Ureter (tissue), 1 donor: ENCODE data around the genes KMT5B and TESMIN.

- PRO-cap = no peak
These were observed 8.0 kb downstream of the ALDH3B1 start for GRCh38 chr11:68017794-68018769.

DNA sequence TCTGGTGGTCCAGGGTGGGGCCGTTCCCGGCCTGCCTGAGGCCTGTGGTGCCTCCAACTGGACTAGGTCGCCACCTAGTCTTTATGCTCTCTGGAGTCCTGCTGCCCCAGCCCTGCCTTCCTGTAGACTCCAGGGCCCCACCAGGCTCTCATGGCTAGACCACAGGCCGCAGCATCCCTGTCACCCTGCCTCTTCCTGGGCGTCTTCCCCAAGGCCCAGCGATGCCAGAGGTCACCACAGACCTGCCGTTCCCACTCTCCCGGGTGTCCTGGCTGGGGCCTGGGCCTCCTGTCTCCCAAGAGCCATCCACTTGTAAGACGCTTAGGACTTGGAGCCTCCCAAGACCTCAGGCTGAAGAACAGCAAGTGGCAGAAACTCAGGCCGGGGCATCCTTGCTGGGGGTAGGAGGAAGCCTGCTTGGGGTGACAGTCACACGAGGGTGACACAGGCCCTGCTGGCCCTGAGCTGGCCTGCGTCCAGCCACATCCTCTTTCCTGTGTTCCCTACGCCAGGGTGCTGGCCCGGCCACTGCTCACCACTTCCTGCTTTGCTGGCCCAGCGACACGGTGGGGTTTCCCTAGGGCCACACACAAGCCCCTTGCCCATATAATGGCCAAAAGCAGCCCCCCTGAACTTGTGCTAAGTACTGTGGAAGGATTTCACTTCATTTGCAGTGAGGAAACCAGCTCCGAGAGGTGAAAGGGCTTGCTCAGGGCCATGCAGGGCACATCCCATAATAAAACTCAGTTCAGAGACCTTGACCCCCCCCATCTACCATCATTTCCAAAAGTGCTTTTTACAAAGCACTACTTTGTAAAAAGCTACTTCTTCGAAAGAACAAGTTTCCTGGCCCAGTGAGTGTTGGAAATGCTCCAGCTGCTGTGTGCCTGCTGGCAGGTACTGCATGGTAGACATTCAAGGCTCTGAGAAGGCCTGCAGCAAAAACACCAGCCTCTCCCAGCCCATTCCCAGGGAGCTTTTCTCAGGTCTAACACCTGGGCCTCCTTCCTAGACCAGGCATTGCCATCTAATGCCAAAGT, 1.8 kb upstream of the TCIRG1 start:
- PRO-cap = no peak

GRCh38 chr11:68039673-68040102, 863 bp downstream of the TCIRG1 start:
- PRO-cap = no peak

DNA sequence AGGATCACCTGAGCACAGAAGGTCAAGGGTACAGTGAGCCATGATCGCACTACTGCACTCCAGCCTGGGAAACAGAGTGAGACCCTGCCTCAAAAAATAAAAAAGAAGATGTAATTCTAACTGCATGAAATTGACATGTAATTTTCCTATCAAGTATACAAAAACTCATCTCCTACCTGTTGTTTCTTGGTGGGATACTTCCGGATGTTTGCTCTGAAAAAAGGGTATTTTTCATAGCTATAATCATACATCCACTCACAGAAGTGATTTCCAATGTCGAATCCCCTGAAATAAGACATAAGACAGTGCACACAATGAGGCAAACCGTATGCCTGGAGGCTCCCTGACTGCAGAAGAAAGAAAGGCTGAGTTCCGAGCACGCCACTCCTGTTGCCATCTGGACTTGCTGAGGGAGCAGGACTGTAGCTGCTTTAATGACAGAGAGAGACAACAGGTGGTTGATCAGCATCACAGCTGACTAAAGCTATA, 26.8 kb downstream of the TCIRG1 start:
- PRO-cap = no peak

DNA sequence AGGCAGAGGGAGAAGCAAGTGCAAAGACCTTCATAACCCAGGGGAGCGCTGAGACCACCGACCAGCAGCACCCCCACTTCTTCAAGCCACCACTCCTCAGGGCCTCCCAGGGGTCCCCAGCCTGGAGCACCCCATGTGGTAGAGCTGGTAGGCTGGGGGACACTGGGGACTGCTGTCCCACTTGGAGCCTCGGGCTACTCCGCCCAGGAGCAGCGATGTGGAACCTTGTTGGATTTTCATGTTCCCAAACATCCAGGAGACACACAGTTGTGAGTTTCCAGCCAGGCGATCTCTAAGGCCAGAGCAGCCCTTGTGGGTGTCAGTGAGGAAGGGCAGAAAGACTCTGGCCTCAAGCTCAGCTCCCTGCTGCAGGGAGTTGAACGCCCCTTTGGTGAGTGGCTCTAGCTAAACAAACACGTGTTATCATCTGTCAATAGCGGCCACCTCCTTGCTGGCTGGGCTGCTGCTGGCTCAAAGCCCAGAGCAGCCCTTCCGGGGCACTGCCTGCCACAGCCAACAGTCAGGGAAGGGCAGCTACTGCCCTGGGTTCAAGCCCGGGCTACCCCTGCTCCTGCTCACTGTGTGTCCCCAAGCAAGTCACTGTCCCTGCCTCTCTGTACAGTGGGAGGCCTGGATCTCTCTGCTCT, 25.7 kb upstream of the CHKA start:
- PRO-cap = no peak

- PRO-cap = bidirectional peak, plus-strand start at chr11:68213977, minus-strand start at chr11:68213639
These were observed at the start of gene KMT5B for GRCh38 chr11:68212991-68213893. KMT5B (minus strand) TSS chr11:68213296.

DNA sequence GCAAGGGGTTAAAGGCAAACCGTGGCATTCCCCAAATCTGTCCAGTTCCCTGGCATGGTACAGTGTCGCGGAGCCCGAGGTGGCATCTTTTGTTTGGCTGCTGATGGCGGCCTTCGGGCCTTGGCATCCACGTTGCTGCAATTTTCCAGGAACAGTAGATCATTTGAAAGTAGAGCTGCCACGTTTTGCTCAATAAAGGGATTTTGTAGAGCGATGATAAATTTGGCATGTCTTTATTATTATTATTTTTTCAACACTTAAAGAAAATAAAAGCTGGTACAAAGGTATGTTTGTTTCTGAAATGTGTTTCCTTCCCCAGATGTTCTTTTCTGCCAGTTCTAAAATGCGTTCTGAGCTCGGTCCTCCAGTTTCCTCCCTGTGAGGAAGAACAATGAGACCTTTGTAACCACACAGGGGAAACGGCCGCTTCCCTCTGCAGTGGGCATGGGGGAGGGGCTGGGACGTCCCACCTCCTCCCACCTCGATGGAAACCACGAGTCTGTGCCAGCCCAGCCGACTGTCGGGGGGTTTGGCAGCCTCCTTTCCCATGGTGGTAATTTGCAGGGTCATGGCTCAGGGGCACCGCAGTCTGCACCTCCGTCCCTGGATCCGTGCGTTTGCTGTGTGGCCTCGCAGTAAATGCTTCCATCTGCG, 15.8 kb downstream of the LRP5 start:
- PRO-cap = no peak

DNA sequence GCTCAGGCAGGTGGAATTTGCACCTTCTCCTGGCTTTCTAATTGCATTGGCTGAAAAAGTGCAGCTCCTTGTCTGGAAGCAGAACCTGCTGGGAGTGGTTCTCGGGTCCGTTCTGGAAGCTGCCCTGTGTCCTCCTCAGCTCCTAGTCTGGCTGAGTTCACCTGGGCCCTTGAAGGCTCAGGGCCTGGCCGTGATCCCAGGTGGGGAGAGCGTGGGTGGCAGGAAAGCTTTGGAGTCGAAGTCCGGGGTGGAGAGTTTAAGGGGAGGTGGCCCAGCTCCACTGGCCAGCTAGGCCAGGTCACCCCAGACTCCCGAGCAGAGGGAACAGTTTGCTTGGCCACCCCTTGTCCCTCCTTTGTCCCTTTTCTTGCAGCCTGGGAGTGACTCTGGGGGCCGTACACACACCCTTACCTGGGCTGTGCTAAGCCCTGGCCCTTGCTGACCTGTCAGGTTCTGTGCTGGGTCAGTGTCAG, 37.1 kb downstream of the LRP5 start:
- PRO-cap = no peak

- PRO-cap = bidirectional peak, plus-strand start at chr11:68354407, minus-strand start at chr11:68354304
These were observed 41.9 kb downstream of the LRP5 start for GRCh38 chr11:68353940-68354981.

GRCh38 chr11:68371284-68372721, 59.4 kb downstream of the LRP5 start:
- PRO-cap = no peak

- PRO-cap = no peak
These were observed 61.2 kb downstream of the LRP5 start for GRCh38 chr11:68373506-68374086.

- PRO-cap = no peak
These were observed 64.1 kb upstream of the PPP6R3 start for GRCh38 chr11:68396249-68397040.

DNA sequence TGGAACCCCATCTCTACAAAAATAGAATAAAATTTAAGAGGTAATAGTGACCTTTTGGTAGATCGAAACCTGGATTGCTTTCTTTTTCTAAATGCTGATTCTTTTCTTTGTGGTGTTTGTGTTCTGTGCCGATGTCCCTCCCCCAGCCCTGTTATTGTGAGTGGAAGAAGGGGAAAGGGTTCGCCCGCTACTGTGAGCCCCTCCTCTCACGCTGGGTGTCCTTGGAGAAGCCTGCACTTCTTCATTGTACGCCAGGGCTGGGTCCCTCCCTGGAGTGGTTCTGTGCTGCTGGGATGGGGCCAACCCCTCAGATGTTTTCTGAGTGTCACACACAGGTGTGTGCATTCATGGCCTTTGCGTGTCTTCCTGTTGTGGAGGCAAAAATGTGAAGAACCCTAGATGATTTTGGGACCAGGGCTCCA, 59.7 kb upstream of the PPP6R3 start:
- PRO-cap = no peak

DNA sequence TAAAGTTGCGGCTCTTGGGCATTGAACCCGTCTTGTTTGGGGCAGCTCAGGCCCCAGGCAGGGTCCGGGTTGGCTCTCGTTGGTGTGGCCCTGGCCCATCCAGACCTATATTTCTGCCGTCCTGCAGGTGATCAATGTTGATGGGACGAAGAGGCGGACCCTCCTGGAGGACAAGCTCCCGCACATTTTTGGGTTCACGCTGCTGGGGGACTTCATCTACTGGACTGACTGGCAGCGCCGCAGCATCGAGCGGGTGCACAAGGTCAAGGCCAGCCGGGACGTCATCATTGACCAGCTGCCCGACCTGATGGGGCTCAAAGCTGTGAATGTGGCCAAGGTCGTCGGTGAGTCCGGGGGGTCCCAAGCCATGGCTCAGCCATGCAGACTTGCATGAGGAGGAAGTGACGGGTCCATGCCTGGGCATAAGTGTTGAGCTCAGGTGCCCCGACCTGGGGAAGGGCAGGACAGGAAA, 57.2 kb upstream of the PPP6R3 start:
- PRO-cap = no peak

DNA sequence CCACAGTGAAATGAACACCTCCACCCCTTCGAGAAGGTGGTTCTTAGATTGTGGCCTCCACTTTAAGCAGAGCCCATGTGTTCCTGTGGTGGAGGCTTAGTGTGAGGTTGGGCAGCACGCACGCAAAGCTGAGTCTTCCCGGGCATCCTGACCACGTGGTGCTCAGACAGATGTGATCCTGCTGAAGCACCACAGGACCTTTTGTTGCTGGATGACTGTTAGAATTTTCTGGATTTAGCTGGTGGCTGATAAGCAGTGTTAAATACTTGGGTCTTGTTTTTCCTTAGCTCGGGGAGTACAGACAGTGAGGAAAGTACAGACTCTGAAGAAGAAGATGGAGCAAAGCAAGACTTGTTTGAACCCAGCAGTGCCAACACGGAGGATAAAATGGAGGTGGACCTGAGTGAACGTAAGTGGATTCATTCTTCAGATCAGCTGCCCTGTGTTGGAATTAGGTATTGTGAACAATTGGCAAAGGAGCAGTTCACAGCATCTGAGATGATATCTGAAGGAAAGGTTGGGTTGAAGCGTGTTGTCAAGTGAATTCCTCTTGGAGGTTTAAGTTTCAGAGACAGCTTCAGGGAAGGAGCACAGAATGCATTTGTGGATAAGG, 88.4 kb upstream of the GAL start:
- PRO-cap = no peak

DNA sequence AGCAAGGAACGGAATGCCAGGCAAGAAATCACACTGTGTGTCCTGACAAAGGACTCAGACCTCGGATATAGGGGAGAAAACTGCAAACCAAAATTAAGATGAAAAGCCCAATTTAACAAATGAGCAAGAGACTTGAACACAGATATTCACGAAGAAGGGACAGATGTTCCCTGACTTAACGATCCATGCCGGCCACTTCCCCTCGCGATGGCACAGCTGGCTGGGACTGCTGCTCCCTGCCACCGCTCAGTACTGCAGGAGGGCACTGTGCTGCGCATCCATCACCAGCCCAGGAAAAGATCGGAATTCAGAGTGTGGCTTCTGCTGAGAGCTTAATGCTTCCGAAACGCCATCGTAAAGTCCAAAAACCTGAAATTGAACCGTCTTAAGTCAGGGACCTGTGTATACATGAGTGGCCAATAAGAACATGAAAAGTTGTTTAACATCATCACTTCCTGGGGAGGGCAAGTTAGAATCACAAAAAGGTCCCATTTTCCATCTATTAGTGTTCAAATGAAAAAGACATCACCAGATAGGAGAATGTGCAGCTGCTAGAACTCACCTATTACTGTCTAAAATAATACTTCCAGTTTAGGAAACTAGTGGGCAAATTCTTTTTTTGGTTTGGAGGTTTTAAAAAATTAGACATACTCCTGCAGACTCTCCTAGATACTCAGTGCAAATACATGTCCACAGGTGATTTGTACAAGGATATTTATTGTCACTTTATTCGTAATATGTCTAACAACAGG, 67.6 kb upstream of the GAL start:
- PRO-cap = no peak

DNA sequence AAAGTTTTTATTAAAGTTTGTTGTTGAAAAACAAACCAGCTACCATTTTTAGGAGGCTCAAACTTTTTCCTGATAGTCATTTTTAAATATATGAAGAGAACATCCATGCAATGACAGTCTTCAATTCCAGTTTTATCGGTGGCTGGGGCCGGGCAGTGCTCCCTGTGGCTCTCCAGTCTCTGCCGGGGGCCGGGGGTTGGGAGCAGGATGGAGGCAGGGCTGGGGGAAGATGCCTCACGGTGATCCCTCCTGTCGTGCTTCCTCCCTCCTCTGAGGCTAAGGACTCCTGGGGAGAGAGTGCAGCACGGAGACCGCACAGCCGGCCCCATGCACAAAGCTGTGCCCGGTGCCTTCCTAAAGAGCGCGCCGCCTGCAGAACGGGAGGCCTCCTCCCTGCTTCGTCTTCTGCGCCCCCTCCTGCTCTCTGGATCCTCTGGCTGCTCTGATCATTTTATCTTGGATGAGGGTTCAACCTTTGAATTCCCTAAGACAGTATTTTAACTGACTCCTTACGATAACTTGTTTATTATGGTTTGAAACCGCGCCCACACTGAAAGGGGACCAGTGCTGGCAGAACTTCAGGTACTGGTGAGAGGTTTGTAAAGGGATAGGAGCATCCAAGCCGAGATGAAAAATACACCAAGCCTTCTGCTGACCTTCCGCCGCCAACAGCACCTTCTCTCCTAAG, 20.6 kb downstream of the GAL start:
- PRO-cap = no peak

- PRO-cap = no peak
These were observed at the start of gene TESMIN for GRCh38 chr11:68750846-68751898. TESMIN (minus strand) TSS chr11:68751520.

- PRO-cap = no peak
These were observed 5.9 kb downstream of the CPT1A start for GRCh38 chr11:68835690-68836334.

DNA sequence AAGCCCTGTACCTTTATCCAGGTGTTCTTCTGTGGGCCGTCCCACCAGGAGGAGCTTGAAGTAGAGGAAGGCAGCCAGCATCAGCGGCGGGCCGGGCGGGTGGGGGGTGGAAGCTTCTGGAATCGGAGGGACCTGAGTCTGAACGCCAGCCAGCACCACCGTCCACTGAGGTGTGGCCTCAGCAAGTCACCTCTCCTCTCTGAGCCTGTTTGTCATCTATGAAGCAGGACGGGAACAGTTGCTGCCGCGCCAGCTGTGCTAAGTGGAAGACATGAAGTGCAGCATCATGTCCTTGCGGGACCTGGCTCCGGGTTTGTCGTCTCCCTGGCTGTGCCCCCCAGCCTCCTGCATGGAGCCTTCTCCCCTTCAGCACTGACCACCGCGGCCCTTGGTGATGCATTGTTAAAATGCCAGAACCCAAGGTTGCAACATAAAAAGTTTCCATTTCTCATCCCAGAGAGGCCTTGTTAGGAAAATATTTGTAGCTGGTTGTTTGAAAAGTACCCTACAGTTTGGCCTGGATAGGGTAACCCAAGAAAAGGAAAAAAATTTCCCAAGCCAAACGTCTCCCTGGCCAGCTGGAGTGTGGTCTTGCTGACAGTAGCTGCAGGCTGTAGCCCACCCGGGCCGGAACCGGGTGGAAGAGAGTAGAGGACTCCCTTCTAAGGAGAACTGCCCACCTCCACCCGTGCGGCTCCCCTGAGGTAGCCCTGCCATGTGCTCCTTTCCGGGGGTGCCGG, 38.2 kb downstream of the IGHMBP2 start:
- PRO-cap = no peak